Measurements from ENCODE around the genes OSTF1 and GNA14.

- PRO-cap, 3 experiments: no peak in any of the 3 experiments
- RAMPAGE, long total RNA: no peak
- RRBS, 2 experiments: no CpG with 5 or more reads among the region's 4 CpGs
Measured at GRCh38 chr9:72129633-72130257, 19.5 kb upstream of the GDA start.

DNA sequence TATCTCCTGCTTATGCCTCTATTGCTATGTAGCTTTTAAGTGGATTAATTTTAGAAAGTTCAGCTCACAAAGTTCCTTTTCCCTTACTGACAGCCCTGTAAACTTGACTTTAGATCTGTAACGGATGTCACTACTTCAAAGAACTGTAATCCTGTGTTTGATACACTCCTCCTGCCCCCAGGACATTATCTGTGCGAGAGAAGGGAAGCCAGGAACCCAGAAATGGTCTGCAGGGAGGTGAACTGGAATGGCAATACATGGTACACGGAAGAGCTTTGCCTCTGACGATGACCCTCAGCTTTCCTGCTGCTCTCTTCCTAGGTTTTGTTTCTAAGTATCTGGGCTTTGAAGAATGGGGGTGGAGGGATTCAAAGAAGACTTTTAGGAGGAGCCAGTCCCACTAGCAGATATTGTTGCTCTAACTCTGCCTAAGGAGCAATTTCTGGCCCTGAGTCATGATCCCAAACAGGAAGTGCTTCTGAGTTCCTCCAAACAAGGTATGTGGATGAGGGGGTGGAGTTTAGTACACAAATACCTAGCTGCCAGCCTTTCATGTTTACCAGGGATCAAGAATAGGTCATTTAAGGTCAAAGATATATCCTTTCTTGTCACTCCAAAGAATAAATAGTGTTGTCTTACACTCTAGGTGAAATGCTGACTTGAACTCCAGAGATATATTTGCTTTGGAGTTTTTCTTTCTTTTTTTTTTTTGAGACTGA lies 43.4 kb upstream of the TMC1 start:
- PRO-cap, 3 experiments: no peak in any of the 3 experiments
- RAMPAGE, long total RNA: no peak
- RRBS, 2 experiments: no CpG with 5 or more reads among the region's 4 CpGs

DNA sequence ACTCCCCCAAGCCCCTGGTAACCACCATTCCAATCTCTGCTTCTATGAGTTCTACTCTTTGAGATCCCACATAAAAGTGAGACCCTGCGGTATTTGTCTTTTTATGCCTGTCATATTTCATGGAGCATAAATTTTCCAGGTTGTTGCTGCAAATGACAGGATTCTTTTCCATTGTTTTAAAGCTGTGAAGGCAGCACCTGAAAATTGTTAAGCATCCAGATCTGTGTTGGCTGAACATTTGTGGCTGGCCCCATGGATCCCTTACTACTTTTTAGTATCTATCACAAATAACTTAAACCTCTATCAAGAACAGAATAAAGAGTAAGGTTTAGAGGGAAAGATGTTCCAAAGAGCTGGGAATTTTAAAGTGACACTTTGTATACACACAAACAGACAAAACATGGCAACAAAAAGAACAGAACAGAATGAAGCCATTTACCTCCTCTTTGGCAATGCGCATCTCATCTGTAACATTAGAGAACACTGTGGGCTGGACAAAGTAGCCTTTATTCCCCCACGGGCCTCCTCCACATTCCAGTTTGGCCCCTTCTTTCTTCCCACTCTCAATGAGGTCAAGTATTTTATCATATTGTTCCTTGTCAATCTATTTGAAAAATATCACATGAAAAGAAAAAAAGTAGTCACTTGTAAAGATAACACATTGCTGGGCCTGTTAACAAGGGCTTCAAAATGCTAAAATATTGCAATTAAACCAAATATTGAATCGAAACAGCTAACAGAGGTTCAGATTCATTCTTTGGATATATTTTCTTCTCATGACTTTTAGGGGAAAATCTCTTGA lies 41.1 kb downstream of the ALDH1A1 start:
- PRO-cap, 3 experiments: no peak in any of the 3 experiments
- RAMPAGE, long total RNA: no peak
- RRBS, 2 experiments: no CpG with 5 or more reads among the region's 4 CpGs

- PRO-cap, 3 experiments: no peak in any of the 3 experiments
- RAMPAGE, long total RNA: no peak
- RRBS, 2 experiments: no CpG with 5 or more reads among the region's 4 CpGs
Measured at GRCh38 chr9:72947903-72948627, 4.8 kb downstream of the ALDH1A1 start.

DNA sequence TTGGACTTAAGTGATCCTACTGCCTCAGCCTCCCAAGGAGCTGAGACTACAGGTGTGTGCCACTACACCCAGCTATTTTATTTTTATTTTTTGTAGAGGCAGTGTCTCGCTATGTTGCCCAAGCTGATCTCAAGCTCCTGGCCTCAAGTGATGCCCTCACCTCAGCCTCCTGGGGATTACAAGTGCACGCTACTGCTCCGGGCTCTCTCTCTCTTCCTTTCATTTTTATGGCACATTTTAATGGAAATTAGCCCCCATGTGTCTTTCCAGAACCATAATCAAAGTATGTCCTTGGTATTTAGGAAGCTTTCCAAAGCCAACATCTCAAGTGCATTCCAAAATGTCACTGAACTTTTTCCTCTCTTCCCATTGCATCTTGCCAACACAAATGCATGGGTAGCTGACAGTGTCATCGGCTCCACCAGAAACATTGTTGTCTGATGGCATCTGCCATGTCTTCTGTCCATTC lies 90.6 kb upstream of the ANXA1 start:
- PRO-cap, 3 experiments: no peak in any of the 3 experiments
- RAMPAGE, long total RNA: no peak
- RRBS, 2 experiments: no CpG with 5 or more reads among the region's 4 CpGs

DNA sequence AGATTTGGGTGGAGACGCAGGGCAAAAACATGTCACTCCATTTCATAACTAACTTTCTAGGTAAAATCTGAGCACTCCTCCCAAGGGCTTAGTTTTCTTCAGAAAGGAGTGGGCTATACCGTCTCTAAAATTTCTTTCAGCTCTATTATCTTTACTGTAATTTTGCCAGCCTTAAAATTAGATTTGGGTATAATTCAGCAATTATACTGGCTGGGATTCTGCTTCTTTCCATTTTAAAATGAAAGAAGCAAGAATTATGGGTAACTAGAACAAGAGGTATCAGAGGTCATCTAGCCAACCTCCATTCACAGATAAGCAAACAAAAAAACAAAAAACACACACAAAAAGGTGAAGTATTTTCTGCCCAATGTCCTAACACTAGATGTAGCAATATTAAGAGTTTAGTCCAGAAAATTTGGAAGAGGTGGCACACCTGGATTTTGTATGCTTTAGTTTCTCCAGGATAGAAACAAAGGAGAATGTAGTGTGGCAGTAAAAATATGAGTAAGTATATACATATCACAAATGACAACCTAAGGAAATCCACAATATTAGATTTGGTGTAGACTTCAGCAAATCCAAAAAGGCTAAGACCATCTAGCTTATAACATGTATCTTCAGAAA lies 68.2 kb upstream of the ANXA1 start:
- PRO-cap, 3 experiments: no peak in any of the 3 experiments
- RAMPAGE, long total RNA: no peak
- RRBS, 2 experiments: no CpG with 5 or more reads among the region's 2 CpGs

GRCh38 chr9:73167903-73168915 lies 16.5 kb downstream of the ANXA1 start:
- PRO-cap, 3 experiments: no peak in any of the 3 experiments
- RAMPAGE, long total RNA: no peak
- RRBS, 2 experiments: no CpG with 5 or more reads among the region's 5 CpGs

- PRO-cap, 3 experiments: no peak in any of the 3 experiments
- RAMPAGE, long total RNA: no peak
- RRBS, 2 experiments: no CpG with 5 or more reads among the region's 4 CpGs
Measured at GRCh38 chr9:73366605-73367096, 215.0 kb downstream of the ANXA1 start.

DNA sequence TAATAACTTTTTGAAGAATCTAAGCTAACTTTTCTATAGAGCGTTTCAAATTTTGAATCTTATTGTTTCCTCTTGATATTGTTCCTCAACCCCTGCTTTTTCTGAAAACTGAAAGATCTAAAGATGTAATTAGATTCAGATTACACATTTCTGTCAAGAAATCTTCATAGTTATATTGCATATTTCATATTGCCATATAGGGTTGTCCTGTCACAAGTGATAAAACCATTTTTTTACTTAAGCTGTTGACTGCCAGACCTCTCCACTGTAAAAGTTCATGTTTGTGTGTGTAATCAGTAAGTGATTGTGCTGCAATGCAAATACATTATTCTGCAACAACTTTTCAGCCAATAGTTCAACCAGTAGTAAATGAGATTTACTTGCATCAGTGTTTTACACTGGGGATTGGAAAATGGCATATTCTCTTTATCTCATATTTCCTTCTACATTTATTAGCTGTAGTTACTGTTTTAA lies 604.0 kb upstream of the RORB start:
- PRO-cap, 3 experiments: no peak in any of the 3 experiments
- RAMPAGE, long total RNA: no peak
- RRBS, 2 experiments: no CpG with 5 or more reads among the region's 1 CpG

- PRO-cap, 3 experiments: no peak in any of the 3 experiments
- RAMPAGE, long total RNA: no peak
- RRBS, 2 experiments: 2 to 5% methylated on average over 6 of the region's 17 CpGs
Measured at GRCh38 chr9:74498883-74499244, 1.7 kb downstream of the RORB start.

- PRO-cap, 3 experiments: no peak in any of the 3 experiments
- RAMPAGE, long total RNA: no peak
- RRBS, 2 experiments: no CpG with 5 or more reads among the region's 3 CpGs
Measured at GRCh38 chr9:74949543-74949945, 3.2 kb downstream of the C9orf40 start.

GRCh38 chr9:75088405-75089519 lies at the start of gene OSTF1:
Gene OSTF1, plus strand, starts transcription at chr9:75088514.
- PRO-cap, 3 experiments: peak in 3 of 3 experiments; most common plus-strand start chr9:75088482 (in 3); most common minus-strand start chr9:75089246 (in 1)
- RAMPAGE, long total RNA: no peak
- RRBS, 2 experiments: 2% methylated on average over 23 to 25 of the region's 75 CpGs

GRCh38 chr9:75377906-75378328 lies 289.6 kb downstream of the OSTF1 start:
- PRO-cap, 3 experiments: no peak in any of the 3 experiments
- RAMPAGE, long total RNA: no peak
- RRBS, 2 experiments: no CpG with 5 or more reads among the region's 11 CpGs

DNA sequence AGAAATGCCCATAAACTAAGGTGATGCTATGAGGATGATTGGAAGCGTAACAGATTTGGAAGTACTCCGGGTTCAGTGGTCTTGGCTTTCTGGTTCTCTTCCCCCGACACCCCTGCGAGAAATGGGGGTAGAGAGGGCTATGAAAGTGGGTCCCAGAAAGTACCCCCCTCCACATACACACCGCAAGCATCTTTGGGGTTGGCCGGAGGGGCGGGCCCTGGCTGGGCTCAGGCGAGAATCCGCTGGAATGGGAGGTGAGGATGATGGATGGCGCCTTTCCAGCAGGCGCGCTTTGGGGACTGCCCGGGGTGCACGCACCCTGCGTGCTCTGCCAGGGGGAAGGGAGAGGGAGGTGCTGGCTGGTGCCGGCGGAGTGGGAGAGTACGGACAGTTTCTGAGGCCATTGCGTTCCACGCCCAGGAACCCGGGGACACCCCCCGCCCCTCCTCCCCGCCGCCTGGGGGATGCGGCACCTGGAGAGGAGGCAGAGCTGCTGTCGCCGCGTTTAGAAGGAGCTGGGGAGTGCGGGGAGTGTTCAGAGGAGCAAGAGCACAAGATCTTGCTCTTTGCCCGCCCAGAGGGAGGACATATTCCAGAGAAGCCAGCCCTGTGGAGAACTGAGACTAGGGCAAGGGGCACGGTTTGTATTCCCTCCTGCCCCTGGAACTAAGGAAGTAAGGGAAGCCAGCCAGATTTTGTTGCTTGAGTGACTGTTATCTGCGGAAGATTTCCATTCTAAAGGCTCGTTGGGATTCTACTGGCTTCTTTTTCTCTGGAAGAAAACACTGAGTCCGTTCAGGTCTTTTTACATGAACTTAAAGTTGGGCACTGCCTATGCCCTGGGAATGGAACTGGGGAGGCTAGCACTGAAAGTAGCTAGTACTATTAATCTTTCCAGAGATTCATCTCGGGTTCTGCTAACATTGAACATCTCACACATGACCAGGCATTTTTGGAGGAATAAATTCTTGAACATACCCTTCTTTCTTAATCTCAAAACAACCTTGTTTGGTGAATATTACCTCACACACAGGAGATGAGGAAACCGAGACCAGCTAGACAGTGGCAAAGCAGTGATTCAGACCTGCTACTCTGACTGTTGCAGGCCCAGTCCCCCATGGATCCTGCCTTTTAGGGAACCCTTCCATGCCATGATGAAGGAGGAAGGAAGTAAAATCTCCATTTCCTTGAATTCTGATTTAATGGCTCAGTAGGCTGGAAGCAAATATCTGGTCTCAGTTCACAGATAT lies 2.2 kb downstream of the PCSK5 start:
- PRO-cap, 3 experiments: no peak in any of the 3 experiments
- RAMPAGE, long total RNA: no peak
- RRBS, 2 experiments: 4% methylated on average over 15 to 17 of the region's 36 CpGs

- PRO-cap, 3 experiments: no peak in any of the 3 experiments
- RAMPAGE, long total RNA: no peak
- RRBS, 2 experiments: no CpG with 5 or more reads among the region's 14 CpGs
Measured at GRCh38 chr9:76067645-76068272, 177.3 kb downstream of the PCSK5 start.

GRCh38 chr9:76490595-76491113 lies 31.7 kb downstream of the GCNT1 start:
- PRO-cap, 3 experiments: no peak in any of the 3 experiments
- RAMPAGE, long total RNA: no peak
- RRBS, 2 experiments: no CpG with 5 or more reads among the region's 1 CpG

DNA sequence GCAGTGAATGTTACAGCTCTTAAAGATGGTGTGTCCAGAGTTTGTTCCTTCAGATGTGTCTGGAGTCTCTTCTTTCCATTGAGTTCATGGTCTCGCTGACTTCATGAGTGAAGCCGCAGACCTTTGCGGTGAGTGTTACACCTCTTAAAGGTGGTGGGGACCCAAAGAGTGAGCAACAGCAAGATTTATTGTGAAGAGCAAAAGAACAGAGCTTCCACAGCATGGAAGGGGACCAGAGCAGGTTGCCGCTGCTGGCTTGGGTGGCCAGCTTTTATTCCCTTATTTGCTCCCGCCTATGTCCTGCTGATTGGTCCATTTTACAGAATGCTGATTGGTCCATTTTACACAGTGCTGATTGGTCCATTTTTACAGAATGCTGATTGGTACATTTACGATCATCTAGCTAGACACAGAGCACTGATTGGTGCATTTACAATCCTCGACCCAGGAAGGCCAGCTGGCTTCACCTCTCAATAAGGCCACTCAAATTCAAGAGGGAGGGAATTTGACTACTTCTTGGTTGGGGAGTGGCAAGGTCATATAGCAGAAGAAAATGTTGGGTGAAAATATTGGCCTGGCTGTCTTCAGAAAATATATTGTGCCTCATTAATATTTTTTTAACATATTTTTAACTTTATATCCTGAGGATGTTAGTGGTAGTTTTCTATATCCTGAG lies 36.4 kb downstream of the GCNT1 start:
- PRO-cap, 3 experiments: no peak in any of the 3 experiments
- RAMPAGE, long total RNA: no peak
- RRBS, 2 experiments: no CpG with 5 or more reads among the region's 7 CpGs

DNA sequence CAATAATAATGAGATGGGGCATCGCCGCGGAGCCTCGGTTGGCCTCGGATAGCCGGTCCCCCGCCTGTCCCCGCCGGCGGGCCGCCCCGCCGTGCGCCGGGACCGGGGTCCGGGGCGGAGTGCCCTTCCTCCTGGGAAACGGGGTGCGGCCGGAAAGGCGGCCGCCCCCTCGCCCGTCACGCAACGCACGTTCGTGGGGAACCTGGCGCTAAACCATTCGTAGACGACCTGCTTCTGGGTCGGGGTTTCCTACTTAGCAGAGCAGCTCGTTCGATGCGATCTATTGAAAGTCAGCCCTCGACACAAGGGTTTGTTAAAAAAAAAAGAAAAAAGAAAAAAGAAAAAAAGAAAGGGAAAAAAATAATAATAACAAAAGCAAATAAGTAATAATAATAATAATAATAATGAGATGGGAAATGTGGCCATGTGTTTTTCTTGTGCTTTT lies 112.8 kb downstream of the GCNT1 start:
- PRO-cap, 3 experiments: peak in 3 of 3 experiments; most common plus-strand start position 216 of the sequence (in 1); most common minus-strand start position 93 of the sequence (in 3)
- RAMPAGE, long total RNA: no peak
- RRBS, 2 experiments: no CpG with 5 or more reads among the region's 37 CpGs

DNA sequence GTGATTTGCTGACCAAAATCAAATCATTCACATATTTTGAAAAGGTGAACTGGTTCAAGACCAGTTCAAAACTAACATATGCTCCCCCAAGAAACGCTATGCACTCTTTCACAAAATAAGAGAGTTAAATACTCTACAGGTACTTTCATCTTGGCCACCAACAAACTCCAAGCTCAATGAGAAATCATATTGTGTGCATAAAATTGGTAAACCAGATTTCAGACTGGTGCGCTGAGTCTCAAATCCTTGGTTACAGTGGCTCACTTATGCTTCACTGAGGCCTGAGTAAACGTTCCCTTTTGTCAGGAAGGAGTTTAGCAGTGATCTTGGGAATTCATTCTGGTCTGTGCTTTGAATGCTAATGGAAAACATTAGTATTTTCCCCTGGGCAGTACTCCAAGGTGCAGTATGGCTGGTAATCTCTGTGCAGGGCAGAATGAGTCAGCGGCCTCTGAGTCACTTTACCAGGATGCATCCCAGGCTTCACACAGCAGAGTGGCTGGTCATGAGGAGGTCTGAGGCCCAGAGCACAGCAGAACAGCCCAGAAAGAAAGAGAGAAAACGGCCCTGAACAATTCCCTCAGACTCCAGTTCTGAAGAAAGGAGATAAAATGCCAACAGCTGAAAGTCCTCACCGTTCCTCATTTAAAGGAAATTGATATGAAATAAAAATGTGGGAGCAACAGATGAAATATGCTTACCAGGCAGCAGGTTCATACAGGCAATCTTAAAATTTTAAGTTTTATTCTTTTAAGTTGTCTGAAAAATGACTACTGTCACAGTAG lies 87.7 kb downstream of the PRUNE2 start:
- PRO-cap, 3 experiments: peak in 2 of 3 experiments; most common plus-strand start position 486 of the sequence (in 2)
- RAMPAGE, long total RNA: no peak
- RRBS, 2 experiments: no CpG with 5 or more reads among the region's 6 CpGs

GRCh38 chr9:77648201-77649157 lies at the start of gene GNA14:
Gene GNA14, minus strand, starts transcription at chr9:77648322.
- PRO-cap, 3 experiments: no peak in any of the 3 experiments
- RAMPAGE, long total RNA: start-site peak on the minus strand at chr9:77648669-77648779, 18 and 16 reads in 2 replicates
- RRBS, 2 experiments: 1 to 5% methylated on average over 14 of the region's 50 CpGs

Data from skeletal muscle tissue (tissue), 7 donors.